Panc1 (cell line): ENCODE data around the gene MACC1.

- RRBS, 2 experiments, result no CpG with 5 or more reads among the region's 2 CpGs
Measured at GRCh38 chr7:16803821-16804234, 971 bp downstream of the AGR2 start.

DNA sequence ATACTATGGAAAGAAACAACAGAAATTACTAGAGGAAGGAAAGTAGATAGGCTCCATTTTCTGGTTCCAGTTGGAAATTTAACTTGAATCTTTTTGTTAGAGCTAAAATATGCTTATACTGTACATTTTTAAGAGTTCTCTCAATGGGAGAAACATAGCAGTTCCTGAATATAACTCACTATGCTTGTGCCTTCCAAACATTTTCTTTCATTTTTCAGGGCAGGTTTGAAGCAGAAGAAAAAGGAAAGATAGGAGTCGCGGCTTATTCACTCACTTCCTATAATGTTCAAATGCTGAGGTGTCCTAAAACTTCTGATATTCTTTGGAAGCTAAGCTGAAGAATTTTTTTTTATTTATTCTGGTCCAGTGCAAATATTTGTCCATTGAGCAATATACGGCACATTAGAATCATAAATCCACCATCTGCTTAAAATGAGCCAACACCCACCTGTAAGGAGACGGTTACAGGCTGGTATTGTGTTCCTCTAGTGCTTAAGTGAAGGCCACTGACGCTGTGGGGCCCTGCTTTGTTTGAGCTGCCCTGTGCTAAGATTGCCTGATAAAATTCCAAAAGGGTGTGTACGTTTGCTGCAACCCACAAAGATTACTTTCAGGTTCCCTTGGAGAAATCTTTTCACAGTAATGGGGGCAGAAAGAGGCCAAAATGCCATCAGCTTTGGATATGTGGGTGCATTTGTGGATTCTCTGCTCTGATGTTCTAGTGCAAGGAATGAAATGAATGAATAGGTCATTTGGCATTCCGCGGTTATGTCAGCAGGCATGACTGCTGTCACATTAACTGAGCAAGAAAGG, 34.6 kb downstream of the AGR3 start:
- RRBS, 2 experiments, result no CpG with 5 or more reads among the region's 8 CpGs

DNA sequence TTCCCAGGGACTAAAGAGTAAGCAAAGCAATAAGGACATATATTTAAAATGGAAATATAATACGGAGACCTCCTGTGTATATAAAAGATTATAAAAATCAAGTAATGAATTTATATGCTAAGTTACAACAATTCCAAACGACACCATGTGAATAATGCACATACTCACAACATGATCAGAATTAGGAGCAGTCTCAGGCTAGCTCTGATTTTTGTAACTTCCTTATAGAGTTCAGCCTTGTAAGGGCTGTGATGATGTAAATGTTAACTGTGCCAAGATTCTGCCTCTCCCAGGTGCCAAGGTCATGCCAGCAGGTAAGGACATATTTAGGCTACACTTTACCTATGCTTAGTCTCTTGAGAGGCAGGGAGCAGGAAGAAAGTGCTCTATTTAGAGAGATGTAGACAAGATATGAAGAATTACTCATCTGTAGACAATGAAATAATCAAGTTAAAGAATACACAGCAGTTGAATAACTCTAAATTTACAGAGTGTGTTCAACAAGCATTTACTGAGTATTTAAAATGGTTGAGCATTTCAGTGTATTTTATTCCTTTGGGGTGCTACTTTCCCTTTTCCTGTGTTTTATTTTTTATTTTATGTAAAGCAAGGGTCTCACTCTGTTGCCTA, 53.6 kb upstream of the AGR3 start:
- RRBS, 2 experiments, result no CpG with 5 or more reads among the region's 2 CpGs

DNA sequence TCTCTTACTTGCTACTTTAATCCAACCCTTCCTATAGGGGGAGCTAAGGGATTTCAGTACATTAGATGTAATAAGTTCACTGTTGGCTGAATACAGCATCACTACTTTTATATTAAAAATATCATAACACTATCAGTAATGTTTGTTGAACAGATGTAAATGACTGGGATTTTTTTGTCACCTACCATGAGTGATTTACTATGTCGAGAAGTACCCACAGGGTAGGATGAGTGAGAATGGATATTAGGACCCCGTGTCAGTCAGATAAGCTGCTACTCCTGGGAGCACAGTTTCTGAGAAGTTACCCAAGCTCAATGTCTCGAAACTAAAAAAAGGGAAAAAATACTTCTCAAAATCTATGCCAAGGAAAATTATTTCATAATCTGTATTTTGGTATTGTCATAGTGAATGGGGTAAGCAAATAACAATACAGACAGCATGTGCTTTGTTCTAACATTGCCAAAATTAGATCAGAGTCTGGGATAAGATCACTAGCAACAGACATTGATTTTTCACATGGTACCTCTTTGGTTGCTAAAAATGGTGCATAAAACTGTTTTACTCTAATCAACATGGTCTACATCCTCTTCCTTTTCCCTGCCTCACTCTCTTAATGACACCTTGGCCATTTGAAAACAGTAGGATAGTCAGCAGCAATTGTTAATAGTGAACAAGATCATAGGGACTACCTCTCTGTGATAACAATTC, 127.6 kb upstream of the AGR3 start:
- RRBS, 2 experiments, result no CpG with 5 or more reads among the region's 3 CpGs

DNA sequence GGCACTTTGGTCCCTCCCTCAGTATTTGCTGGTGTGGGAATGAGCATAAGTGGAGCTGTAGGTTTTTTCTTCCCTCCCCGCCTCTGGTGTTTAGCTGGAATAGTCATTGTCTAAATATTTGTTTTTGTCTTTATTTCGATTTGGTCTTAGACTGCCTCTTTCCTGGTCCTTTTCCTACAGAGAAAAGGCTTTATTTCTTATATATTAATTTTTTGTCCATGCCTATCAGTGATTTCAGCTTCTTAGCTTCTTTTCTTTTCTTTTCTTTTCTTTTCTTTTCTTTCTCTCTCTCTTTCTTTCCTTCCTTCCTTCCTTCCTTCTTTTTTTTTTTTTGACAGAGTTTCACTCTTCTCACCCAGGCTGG, 203.5 kb upstream of the AGR3 start:
- RRBS, 2 experiments, result no CpG with 5 or more reads among the region's 2 CpGs

DNA sequence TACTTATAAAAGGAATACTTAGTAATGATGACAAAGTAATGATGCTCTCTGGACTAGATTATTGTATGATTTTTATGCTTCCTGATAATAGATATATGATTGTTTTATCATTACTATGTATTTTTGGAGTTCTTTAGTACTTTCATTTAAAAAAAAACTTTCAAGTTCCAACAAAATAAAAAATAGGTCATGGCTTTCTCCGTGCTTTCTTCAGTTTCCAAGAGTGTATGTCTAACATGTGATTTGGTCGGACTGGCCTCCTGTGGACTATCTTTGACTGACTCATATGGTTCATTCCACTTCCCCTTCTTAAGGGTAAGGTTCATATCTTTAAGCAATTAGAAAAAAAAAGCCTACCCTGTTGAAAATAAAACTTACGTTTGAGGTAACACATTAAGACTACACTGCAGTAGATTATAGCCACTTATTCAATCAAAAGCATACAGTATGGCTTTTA, 112.8 kb upstream of the AHR start:
- RRBS, 2 experiments, result no CpG with 5 or more reads among the region's 3 CpGs

DNA sequence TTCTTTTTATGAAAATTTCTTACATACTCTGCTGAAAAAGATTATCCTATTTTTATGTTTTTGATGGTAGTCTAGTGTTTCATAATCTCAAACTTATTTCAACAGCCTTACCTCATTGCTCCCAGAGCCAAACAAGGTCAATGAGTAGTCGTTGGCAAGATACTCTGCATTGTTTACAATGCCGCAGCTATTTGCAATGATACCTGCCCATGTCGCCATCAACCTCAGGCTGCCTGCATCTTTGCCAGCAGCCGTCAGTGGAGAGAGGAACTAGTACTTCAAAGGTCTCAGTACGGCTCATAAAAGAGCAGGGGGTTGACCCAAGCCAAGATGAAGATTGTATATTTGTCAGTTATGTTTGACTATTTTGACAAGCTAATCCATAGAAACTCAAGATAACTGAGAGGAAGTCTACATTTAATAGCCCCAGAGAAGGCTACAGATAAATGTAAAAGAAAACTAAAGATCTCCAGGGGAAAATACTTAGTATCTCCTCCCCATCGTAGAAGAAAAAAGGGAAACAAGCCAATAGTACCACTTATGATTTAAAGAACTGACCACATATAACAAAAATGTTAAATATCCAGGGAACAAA, 226.0 kb downstream of the AHR start:
- RRBS, 2 experiments, result no CpG with 5 or more reads among the region's 6 CpGs

DNA sequence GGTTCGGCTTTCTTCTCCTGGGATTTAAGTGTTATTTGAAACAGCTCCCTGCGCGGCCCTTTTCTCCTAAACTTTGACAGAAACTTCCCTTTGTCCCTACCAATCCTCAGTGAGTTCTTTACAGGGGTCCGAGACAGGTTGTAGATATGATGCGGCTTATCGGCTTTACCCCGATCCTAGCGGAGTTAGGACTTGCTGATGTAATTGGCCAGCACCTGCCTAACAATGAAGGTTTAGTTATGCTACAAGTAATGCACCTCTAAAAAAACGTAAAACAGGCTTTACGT, 563 bp upstream of the SNX13 start:
- RRBS, 2 experiments, result no CpG with 5 or more reads among the region's 10 CpGs

GRCh38 chr7:19707167-19707717, 1.6 kb downstream of the POLR1F start:
- RRBS, 2 experiments, result no CpG with 5 or more reads among the region's 3 CpGs

DNA sequence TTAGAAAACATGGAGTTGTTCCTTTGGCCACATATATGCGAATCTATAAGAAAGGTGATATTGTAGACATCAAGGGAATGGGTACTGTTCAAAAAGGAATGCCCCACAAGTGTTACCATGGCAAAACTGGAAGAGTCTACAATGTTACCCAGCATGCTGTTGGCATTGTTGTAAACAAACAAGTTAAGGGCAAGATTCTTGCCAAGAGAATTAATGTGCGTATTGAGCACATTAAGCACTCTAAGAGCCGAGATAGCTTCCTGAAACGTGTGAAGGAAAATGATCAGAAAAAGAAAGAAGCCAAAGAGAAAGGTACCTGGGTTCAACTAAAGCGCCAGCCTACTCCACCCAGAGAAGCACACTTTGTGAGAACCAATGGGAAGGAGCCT, 214.4 kb downstream of the MACC1 start:
- RRBS, 2 experiments, result no CpG with 5 or more reads among the region's 5 CpGs

- RRBS, 2 experiments, result no CpG with 5 or more reads among the region's 6 CpGs
Measured at GRCh38 chr7:20217160-20218032, at the start of gene MACC1. TSS of gene MACC1 (minus strand) at chr7:20217384.

- RRBS, 2 experiments, result no CpG with 5 or more reads among the region's 2 CpGs
Measured at GRCh38 chr7:20348208-20348832, 17.6 kb downstream of the ITGB8 start.

GRCh38 chr7:21146616-21147250, 281.1 kb upstream of the SP4 start:
- RRBS, 2 experiments, result no CpG with 5 or more reads among the region's 13 CpGs

DNA sequence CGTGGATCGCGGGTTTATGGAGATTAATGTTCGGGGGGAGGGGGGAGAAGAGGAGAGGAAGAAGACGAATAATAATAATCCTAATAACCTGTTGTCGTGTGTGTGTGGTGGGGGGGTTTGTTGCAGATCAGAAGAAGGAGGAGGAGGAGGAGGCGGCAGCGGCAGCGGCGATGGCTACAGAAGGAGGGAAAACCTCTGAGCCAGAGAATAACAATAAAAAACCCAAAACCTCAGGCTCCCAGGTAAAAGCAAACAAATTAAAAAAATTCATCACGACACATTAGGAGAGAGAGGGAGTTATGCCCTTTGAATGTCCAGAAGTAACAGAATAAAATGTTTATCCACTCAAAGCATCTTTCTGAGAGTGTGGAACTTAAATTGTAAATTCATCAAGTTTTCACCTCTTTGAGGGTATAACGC, 678 bp downstream of the SP4 start:
- RRBS, 2 experiments, result no CpG with 5 or more reads among the region's 12 CpGs

DNA sequence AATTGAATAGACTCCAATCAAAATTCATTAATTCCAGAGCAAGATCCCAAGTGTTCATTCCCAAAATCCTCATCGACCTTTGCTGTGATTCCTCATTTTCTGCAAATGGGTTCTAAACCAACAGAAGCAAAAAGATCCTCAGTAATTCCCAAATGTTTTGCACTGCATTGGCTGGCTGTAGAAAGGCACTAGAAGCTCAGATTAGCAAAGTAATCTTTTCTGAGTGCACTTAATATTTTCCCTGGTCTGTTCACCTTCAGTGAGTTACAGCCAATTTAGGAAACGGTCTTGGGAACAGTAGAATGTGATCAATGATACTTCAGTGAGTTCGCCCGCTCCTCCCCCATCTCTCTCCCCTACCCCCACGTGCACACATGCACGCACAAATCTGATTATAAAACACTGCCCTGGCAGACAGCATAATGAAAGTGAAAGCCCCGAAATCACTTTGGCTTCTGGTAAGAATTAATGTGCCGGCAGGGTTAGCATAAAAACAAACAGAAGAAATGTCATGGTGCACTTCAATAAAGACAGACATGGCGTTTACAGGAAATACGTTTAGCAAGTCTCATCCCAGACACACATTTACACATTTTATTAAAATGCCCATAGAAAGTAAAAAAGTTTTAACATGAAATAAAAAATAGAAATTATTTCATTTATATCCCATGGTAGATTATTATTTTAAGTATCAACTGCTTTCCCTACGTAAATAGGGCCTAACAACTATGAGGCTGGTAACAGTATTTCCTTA, 201.4 kb upstream of the CDCA7L start:
- RRBS, 2 experiments, result no CpG with 5 or more reads among the region's 11 CpGs

DNA sequence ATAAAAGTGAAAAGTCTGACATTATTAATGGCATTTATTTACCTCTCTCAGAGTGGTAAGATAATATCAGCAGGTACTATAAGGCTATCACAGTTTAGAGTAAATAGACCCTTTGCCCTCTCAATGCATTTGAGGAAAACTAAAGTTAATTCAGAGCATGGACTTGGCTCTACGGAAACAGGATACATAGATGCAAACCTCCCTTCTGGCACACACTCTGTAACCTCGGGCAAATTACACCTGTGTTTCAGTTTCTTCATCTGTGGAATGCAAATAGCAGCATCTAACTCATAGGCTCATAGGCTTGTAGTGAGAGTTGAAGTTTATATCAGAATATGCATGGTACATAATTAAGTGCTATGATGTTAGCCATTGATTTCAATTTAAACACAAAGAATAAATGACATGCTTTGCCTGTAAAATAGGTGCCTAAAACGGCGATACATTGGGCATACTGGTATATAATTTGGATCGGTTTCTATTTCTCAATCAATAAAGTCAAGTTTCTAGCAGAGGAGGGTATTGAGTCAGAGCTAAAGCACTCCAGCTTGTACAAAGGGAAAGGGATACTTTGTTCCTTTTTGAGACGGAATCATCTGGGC, 5.5 kb downstream of the RAPGEF5 start:
- RRBS, 2 experiments, result no CpG with 5 or more reads among the region's 6 CpGs

DNA sequence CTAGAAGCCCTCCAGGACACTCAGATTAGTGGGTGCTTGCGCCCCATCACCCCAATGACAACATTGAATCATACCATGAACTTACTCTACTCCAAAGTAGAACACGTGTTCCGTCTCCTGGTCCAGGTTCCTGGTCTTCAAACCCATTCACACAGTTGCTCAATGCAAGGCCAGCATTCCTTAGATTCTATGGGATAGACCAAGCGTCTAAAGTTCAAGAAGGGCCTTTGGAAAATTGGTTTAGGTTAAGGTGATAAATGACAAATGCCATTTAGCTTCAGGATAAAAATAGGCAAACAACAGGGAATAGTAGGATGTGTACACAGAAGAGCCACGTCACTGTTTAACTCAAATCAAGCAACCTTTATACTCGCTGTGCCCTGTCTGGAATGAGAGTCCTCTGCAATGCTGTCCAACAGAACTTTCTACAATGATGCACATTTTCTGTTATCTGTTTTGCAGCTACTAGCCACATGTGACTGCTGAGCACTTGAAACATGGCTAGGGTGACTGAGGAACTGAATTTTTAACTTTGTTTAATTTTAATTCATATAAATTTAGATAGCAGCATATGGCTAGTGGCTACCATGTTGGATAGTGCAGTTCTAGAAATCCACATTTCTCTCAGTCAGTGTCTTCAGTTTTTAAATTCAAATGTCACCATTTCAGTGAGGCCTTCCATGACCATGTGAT, 2.4 kb upstream of the RAPGEF5 start:
- RRBS, 2 experiments, result no CpG with 5 or more reads among the region's 6 CpGs

GRCh38 chr7:22372680-22373267, 15.8 kb upstream of the RAPGEF5 start:
- RRBS, 2 experiments, result no CpG with 5 or more reads among the region's 6 CpGs

DNA sequence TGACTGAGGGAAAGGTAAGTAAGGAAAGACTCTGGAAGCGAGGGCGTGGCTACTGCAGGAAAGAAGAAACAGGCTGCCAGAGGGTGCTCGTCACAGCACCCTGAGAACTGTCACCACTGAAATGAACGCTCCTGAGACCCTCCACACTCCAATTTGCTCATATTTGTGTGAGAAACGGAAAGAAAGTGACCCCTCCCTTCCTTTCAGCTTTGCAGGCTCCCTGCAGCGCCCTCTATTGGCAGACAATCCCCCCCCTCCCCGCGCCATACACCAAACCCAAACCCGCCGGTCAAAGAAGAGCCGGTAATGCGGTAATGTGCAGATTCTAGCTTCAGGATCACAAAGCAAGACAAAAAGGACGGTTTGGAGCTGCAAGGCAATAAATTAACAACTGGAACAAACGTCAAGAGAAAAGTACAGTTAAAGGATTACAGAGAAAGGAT, 47.8 kb downstream of the STEAP1B start:
- RRBS, 2 experiments, result no CpG with 5 or more reads among the region's 14 CpGs